Pulmonary artery (tissue), 1 donor: ENCODE measurements around a stretch of chr1.

GRCh38 chr1:115977444-115978196 lies 1.3 kb downstream of the SLC22A15 start:
- PRO-cap, result no peak

DNA sequence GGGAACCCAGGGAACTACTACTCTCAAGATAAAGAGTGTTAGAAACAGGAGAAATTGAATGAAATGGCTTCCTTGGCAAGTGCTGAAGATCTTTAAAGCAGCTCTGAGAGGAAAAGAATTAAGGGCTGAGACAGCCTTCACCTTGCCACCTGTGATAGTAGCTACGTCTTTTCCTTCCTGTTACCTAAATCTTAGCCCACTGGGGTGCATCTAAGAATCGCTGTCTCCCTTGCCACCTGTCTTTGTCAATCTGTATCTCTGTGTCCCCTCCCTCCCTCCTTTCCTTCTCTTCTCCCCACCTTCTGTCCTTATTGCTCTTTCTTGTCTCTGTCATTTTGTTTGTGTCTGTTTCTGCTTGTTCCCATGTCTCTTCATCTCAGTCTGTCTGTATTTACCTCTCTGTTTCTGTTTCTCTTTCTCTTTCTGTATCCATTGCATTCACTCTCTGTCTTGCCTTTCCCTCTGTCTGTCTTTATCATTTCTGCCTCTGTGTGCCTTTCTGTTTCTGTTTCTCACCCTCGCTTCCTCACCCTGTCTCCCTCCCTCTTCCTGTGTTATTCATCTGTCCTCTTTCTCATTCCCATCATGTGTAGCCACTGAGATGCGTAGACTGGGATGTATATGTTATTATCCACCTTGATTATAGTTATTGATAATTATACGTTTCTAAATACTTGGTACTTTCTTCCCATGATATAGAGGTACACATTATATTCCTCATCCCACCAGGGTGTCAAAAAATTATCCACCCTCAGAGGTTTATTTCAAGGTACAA lies 30.3 kb downstream of the SLC22A15 start:
- PRO-cap, result no peak

DNA sequence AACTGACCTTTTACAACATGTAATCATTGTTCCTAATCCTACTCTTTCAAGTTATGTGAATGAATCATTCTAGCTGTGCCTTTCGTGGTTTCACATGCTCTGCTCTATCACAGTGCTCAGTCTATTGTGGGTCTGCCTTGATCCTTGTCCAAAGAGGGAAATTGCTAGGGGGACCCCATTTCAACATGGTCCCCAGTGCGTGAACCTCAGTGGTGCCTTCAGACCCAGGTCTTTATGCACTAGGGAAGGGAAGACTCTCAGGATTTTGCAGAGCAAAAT lies 118.1 kb upstream of the ATP1A1 start:
- PRO-cap, result no peak

DNA sequence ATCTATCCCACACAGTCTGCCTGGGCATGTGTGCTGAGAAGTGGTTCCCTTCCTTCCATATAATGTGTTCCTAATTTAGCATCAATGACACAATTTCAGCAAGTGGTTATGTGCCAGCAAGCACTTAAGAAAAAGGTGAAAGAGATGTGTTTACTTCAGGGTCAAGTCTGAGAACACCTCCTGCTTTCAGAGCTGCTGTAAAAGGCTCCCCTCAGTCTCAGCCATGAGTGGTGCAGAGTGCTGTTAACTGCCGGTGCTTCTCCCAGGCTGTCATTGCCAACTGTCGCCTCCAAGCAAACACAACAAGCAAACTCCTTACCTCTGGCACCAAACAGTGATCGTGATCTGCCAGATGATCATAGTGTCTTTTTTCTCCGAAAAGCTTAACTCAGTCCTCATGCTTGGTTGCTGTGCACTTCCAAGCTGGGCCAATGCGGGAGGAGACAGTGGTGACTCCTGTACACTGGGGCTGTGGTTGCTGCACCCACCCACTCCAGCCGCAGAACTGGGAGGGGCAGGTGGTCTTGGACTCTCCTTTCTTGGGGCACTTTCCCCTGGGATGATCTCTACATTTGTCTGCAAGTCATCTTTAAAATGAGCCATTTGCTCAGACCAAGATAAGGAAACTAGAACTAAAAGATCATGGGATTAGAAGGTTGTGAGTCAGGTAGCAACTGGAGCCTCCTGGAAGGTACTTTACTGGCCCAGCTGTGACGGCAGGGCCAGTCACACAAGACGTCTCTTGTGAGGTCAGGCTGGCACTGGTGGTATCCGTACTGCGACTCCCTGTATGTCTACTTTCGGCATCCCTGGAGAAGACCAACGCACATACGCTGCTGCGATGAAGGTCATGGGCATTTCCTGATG lies 32.5 kb downstream of the ATP1A1 start:
- PRO-cap, result no peak

- PRO-cap, result no peak
These were observed 87.8 kb downstream of the ATP1A1 start for GRCh38 chr1:116460892-116461247.

DNA sequence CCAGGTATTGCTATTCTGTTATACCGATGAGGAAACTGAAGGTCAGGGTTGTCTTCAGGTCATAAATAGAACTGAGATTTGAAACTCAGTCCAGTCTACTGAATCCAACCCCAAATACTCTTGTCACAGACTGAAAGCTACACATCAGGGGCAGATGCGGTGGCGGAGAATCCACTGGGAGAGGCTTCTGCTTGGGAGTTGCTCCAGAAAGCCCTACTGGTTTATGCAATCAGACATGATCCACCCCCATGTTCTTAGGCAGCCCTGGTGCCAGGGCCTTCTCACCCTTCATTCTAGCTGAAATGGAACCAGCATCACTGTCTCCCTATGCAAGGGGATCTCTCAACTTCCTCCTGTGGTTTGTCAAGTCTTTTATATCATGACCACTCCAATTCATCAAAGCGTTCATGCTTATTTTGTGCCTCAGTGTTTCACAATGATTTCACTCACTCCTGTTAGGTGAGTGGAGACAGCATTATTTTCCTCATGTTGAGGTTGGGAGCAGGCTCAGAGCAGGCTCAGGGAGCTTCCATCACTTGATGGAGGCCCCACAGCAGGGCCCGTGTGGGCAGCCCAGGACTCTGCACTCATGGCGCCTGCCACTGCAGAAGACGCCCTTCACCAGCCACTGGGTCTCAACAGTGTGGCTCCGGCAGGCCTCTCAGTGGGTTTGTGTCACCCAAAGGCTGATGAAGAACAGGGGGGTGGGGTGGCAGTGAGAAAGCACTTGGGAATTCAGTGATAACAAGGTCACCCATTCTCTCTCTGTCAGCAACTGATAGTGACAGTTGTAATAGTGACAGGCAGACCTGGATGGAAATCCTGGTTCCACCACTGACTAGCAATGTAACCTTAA lies 67.2 kb downstream of the CD58 start:
- PRO-cap, result no peak

- PRO-cap, result no peak
These were observed 17.4 kb downstream of the CD58 start for GRCh38 chr1:116553330-116553895.

GRCh38 chr1:116556188-116557361 lies 14.3 kb downstream of the CD58 start:
- PRO-cap, result no peak

DNA sequence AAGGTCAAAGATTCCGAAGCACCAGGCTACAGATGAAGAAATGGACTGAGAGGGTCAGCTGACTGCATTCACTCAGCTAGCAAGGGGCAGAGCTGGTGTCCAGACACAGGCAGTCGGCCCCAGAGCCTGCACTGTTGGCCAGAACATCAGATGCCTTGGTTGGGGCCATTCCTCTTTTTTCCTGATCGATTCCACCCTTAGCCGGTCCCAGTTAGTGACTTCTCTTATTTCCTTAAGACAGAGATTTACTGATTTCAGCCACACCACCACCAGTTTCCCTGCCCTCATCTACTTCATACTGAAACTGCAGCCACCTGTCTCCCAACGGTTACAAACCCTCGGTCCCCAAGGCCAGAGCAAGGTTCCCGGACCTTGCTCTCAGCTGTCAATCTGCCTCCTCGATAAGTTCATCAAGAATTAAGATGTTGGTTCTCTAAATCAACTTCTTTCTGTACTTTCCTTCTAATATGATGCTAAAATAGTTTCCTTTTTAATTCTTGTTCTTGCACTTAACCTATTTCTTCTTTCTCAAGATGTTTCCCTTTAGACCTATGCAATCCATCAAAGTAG lies 11.4 kb downstream of the CD58 start:
- PRO-cap, result no peak

- PRO-cap, result no peak
These were observed 20.1 kb upstream of the IGSF3 start for GRCh38 chr1:116687651-116688074.

- PRO-cap, result no peak
These were observed 42.9 kb upstream of the CD2 start for GRCh38 chr1:116711431-116711655.

DNA sequence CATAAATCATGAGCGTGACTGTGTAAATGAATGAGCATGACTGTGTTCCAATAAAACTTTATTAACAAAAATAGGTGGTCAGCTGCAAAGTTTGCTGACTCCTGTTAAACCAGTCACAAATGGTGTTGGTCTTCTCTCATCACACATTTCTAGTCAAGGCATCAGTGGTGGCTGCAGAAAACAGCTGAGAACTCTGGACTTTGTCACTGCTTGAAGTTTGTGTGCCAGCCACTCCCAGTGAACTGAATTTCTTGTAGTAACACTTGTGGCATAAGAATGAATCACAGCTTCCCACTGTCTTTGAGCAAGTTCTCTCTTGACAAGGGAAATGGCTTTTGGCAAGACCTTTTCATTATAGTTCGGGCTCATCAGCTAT lies 31.8 kb upstream of the CD2 start:
- PRO-cap, result no peak

DNA sequence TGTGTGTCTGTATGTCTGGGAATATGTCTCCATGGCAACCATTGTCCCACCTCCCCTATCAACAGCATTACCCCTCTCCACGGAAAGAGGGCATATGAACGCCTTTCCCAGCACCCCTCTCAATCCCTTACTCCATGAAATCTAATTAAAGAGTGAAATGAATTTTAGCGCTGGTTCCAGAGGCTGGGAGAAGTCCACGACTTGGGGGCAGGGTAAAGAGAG lies 31.5 kb upstream of the PTGFRN start:
- PRO-cap, result no peak

DNA sequence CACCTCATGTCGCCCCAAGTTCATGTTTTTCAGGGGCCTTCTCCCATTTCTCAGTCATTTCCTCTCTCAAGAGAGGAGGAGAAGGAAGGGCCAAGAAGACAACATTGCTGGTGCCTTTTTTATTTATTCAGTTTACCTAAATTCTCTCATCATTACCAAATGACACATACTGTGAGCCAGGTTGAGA lies 291 bp upstream of the CD101 start:
- PRO-cap, result no peak

GRCh38 chr1:117003216-117003608 lies 1.7 kb downstream of the CD101 start:
- PRO-cap, result no peak

DNA sequence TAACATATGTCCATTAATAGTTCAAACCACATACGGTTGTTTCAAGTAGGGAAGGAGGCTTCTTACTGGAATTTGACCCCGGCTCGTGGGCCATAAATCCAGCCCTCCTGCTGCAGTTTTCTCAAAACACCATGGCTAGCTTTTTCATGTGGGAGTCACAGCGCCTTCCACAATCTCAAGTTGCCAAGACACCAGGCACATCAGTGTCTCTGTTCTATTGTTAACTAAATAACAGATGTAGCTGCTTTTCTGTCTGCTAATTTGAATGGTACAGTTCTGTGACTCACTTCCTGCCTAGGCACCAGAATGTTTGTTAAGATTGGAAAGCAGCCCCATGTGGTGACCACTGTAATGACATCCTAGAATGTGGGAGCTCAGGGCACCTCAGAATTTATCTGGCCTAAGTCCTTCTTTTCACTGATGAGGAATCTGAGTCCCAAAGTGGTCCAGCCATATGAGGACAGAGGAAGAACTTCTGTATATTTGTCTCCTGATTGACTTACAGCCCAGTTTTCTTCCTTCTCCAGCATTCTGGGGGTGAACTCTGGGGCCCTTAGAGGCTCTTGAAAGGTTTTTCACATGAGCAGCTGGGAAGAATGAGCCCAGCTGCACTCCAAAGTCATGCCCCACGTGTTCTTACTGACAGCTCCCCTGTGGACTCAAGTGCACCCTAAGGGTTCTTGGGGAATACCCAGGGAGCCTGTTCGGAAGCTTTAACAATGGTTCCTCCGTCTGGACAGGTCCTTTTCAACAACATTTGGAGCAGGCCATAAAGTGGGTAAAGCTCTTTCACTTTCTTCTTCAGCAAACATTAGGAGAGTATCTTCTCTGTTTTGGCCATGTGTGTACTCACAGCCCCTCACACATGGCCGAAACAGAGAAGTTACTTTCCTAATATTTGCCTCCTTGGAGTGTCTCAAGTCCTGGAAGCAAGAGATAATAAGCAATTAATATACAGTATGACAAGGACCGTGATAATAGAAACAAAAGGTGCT lies 27.4 kb downstream of the TRIM45 start:
- PRO-cap, result no peak

DNA sequence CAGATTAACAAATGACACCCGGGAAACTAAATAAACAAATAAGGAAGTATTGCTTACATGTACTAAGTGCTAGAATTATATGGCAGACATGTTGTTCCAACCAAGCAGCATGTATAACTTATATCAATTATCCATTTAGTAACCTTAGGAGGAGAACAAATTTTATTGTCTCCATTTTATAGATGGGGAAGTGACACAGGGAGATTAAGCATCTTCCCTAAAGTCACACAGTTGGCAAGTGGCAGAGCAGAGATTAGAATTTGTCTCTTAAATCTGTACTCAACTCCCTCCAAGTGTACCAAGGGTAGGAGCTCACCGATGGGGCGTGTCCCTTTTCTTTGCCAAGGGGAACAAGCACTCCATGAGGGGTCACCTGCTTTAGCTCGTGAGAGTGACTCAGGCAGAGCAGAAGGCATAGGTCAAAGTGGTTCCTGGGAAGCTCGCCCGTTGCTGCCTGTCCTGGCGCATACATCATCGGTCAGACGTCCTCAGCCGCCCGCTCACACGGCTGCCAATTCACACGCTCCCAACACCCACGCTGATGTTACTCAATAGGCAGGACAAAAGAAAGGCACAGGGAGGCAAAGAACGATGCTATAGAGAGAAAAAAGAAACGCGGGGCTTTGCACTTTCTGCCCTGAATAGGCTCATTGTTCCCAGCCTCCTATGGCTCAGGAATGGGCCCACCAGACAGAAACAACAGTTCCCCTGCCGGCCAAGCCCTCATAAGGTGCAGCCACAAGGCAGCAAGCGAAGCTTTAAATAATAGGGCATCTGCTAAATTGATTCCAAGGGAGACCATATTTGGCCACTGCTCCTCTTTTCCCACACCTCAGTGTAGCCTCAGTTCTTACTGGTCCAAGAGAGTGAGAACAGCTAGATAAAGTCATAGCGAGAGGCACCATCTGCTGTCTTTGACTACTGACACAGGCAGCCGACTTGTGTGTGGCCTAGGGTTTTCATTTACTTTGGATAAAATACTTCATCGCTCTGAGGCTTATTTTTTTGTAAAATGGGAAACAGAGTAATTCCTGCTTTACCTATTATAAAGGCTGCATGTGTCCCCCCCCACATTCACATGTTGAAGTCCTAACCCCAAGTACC lies 38.8 kb downstream of the VTCN1 start:
- PRO-cap, result no peak

GRCh38 chr1:117405379-117405994 lies 38.2 kb downstream of the MAN1A2 start:
- PRO-cap, result no peak

GRCh38 chr1:117537460-117537879 lies 68.4 kb upstream of the TENT5C start:
- PRO-cap, result no peak

GRCh38 chr1:117599876-117600316 lies 6.0 kb upstream of the TENT5C start:
- PRO-cap, result no peak